Tibial artery (tissue), 1 donor: ENCODE measurements around a stretch of chr4.

DNA sequence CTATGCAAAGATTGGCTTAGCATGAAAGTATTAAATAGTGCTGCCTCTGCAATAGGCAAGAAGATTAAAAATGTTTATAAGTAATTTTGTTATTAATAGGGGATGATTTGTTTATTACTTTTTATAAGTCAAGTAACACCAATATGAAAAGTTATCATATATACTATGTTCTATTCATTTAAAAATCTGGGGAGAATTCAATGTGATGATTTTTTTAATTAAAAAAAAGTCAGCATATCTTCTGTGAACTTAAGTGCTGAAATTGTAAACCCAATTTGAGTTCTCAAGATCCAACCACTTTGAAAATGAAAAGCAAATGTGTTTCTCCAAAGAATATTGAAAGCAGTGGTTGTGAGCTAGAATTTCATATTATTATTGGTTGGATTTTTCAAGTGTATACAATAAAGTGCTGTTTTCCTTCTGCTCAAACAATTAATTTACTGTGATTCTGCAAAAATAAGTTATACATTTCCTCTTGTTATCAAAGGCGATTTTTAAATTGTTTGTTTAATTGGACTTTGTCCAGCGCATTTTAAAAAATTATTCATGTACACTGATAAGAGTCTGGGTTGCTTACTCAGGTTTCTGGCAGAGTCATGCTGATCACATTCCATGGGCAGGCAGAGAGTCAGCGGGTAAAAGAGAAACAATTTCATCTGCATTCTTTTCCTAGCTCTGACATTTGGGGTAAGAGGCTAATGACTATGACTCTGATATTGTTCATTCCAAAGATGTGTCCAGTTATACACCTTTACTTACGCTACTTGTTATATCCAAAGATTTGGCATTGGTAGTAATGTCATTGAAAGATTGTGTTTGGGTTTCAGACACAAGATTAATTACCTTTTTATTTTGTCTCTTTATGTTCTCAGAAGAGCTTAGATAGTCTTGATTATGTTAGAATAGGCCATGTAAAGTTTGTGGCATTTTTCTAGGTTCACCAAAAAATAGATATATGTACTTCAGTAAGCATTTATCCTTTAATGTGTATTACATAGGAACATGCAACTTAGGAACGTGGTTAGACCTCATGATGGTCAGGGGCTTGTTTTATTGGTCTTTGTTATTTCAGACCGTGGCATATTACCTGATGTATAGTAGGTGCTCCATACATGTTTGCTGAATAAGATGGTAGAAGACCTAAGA is 8.9 kb downstream of the FAT4 start:
- PRO-cap = no peak

GRCh38 chr4:127677529-127678312 is 45.0 kb downstream of the INTU start:
- PRO-cap = no peak

DNA sequence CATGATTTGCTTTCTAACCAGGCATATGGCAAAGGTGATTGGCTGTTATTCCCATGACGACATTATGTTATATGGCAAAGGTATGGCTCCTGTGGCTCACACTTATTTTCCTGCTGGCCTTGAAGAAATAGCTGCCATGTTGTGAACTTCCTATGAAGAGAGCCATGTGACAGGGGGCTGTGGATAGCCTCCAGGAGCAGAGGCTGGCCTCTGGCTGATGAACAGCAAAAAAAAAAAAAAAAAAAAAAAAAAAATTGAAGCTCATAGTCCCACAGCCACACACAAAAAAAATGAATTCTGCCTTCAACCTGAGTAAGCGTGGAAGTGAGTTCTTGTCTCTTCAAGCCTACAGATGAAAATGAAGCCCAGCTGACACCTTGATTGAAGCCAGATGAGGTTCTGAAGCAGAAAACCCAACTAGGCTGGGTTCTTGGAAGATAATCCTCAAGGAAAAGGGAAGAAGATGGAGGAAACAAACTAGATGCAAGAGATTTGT is 8.4 kb downstream of the ABHD18 start:
- PRO-cap = no peak

DNA sequence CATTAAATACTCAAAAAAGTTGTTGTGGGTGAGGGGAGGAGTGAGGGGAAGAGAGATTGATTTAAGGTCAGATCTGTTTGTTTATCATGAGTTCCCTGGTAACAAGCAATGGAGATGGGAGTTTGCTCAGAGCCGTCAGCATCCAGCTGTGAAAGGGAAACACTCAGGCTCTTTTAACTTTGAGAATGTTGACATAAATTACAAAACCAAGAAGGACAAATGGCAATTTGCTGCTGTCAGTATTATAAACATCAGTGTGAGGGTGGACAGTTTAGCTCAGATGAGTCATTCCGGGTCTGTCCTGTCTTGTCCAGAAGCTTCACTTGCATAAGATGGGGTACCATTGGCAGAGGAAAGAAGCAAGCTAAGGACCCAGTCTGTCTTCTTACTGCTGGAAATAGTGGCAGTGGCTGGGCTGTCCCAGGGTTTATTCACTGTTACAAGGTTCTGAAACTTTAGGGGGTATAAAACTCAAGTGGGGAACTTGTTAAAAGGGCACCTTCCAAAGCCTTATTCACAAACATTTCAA is 98.4 kb upstream of the PGRMC2 start:
- PRO-cap = no peak

DNA sequence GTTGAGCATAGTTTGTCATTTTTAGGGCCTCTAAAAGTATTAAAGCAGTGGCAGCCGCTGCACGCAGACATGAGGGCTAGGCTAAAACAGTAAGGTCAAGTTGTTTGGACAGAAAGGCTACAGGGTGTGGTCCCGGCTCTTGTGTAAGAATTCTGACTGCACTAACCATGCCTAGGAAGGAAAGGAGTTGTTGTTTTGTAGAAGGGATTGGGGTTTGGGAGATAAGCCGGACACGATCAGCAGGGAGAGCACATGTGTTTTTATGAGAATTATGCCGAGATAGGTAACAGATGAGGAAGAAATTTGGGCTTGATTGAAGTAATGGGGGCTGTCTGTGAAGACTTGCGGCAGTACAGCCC is 166.6 kb upstream of the JADE1 start:
- PRO-cap = no peak

DNA sequence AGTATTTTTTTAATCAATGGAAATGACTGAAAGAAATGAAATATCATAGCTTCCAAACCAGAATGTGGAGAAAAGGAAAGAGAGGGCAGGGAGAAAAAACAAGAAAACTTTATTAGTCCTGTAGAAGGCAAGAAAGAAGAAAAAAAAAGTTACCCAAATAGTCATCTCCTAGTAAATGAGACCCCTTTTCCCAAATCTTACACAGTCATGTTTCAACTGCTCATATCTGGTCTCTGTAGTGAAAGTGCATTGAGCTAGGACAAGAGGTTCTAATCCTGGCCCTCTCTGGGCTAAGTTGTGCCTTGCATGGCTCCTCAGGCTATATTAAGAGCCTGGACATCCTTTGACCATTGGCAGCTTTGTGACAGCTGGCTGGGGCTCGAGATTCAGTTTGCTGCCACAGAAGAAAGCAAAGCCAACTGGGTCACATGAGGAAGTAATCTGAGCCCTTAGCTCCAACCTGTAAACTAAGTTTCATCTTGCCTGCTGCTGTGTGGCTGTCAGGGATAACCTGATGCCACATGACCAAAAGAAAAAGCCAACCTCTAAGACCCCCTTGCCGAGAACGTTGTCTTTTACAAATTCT is 51.9 kb upstream of the JADE1 start:
- PRO-cap = no peak

- PRO-cap = unidirectional peak, minus-strand start at chr4:128810692
These were observed 970 bp downstream of the JADE1 start for GRCh38 chr4:128810426-128810913.

DNA sequence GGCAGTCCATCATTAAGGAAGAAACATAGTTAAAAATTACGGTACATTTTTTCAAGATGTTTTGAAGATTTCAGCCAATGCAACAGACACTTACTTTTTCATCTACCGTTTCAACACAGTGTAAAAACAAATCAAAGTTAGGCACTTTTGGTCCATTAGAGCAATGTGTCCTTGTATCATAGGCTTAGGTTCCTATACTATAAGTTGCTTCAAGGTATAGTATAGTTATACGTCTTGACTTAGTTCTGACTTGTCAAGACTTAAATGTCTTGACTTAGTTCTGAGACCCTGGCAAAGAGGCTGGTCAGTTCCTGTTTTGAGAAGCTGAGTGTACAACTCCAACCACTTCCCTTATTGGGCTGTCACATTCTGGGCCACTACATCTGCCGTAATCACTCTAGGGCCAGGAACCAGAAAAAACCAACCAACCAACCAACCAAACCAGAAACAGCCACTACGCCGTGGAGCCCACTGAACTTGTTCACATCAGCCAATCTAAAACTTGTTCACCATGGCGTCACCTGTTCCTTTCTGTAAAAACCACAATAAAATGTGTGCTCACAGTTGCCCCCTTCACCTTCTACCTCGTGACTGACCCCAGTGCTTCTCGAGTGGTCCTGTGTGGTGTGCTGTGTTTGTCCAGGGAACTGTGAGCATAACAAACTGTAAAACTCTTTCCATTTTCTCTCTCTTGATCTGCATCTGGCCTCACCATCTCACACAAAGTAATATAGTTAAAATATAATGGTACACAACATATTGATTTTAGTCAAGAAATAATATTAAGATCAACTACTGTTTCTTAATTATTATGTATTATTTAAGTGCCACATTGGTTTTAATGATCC is 107.3 kb downstream of the JADE1 start:
- PRO-cap = no peak

DNA sequence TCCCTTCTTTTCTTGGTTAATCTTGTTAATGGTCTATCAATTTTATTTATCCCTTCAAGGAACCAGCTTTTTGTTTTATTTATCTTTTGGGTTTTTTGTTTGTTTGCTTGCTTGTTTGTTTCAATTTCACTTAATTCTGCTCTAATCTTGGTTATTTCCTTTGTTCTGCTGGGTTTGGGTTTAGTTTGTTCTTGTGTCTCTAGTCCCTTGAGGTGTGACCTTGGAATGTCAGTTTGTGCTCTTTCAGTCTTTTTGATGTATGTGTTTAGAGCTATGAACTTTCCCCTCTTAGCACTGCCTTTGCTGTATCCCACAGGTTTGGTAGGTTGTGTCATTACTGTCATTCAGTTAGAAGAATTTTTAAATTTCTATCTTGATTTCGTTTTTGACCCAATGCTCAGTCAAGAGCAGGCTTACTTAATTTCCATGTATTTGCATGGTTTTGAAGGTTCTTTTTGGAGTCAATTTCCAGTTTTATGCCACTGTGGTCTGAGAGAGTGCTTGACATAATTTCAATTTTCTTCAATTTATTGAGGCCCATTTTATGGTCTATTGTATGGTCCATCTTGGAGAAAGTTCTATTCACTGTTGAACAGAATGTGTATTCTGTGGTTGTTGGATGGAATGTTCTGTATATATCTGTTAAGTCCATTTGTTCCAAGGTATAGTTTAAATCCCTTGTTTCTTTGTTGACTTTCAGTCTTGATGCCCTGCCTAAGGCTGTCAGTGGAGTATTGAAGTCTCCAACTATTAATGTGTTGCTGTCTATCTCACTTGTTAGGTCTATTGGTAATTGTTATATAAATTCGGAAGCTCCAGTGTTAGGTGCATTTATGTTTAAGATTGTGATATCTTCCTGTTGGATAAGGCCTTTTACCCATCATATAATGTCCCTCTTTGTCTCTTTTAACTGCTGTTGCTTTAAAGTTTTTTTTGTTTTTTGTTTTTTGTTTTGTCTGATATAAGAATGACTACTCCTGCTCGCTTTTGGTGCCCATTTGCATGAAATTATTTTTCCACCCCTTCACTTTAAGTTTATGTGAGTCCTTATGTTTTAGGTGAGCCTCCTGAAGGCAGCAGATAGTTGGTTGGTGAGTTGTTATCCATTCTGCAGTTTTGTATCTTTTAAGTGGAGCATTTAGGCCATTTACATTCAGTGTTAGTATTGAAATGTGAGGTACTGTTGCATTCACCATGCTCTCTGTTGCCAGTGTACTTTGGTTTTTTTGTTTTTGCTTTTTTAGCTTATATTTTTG is 22.3 kb downstream of the SCLT1 start:
- PRO-cap = no peak

- PRO-cap = no peak
These were observed 921.8 kb upstream of the PCDH10 start for GRCh38 chr4:132227351-132227643.

- PRO-cap = no peak
These were observed 1.3 kb upstream of the PCDH10 start for GRCh38 chr4:133147732-133148286.

DNA sequence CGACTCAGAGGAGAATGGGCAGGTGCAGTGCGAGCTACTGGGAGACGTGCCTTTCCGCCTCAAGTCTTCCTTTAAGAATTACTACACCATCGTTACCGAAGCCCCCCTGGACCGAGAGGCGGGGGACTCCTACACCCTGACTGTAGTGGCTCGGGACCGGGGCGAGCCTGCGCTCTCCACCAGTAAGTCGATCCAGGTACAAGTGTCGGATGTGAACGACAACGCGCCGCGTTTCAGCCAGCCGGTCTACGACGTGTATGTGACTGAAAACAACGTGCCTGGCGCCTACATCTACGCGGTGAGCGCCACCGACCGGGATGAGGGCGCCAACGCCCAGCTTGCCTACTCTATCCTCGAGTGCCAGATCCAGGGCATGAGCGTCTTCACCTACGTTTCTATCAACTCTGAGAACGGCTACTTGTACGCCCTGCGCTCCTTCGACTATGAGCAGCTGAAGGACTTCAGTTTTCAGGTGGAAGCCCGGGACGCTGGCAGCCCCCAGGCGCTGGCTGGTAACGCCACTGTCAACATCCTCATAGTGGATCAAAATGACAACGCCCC is 2.3 kb downstream of the PCDH10 start:
- PRO-cap = no peak

GRCh38 chr4:137700591-137701170 is 168.4 kb upstream of the PCDH18 start:
- PRO-cap = bidirectional peak, plus-strand start at chr4:137701037, minus-strand start at chr4:137700917

- PRO-cap = bidirectional peak, plus-strand start at chr4:138181599, minus-strand start at chr4:138181376
These were observed 61.0 kb downstream of the SLC7A11 start for GRCh38 chr4:138181233-138181529.

DNA sequence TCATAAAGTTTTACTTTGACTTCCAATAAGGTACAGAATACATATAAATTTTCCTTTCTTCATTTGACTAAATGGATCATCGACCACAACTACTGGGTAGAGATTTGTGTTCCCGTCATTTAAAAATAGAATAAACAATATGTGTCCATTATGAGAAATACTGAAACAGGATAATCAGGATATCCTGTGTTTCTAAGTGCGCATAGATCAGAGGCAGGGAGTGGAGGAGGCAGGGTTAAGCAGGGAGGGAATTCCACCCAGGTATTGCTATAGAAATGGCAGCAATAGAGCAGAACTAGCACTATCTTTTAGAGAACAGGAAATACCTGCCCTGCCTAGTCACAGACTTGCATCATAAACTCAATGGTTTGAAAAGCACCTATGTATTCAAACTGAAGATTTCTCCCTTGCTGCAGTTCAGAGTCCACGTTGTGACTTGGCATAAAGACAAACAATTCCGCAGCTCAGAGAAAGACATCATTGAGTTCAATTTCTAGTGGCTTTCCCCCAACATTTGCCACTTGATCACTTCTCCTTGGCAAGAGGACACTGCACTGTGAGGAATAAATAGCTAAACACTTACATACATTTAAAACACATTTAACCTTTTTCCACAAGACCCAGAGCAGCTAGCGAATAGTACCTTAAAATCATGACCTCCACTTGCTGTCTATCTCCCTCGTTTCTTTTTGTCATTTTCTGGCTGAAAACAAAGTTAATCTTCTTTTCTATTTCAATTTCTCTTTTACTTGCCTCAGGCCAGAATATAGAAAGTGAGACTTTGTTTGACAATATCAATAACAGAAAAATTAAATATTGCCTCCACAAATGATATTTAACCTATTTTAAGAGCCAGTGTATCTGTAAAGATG is 42.5 kb downstream of the SLC7A11 start:
- PRO-cap = no peak

GRCh38 chr4:138682628-138682811 is 333.1 kb upstream of the NOCT start:
- PRO-cap = no peak

- PRO-cap = no peak
These were observed 38.9 kb downstream of the NOCT start for GRCh38 chr4:139054332-139054952.

GRCh38 chr4:139188867-139189576 is 12.0 kb upstream of the ELF2 start:
- PRO-cap = no peak

- PRO-cap = no peak
These were observed 6.0 kb upstream of the MGARP start for GRCh38 chr4:139286107-139286383.

DNA sequence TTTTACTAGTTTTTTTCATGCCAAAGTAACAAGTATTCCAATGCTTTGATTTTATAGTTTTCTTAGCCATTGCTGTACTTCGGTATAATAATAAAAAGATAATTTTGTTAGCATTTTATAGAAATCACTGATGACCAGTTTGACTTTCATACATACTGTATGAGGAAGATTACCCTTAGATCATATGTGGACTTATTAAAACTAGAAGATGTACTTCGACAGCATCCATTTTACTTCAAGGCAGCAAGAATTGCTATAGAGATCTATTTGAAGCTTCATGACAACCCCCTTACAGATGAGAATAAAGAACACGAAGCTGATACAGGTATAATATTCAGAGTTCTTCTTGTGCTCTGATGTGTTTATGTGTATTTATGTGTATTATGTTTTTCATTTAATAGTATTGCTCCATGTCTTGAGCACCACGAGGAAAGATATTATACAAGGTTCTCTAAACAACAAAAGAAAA is 59.4 kb upstream of the NDUFC1 start:
- PRO-cap = no peak